Zone of skin (tissue), 1 donor: ENCODE measurements around the gene KBTBD8.

DNA sequence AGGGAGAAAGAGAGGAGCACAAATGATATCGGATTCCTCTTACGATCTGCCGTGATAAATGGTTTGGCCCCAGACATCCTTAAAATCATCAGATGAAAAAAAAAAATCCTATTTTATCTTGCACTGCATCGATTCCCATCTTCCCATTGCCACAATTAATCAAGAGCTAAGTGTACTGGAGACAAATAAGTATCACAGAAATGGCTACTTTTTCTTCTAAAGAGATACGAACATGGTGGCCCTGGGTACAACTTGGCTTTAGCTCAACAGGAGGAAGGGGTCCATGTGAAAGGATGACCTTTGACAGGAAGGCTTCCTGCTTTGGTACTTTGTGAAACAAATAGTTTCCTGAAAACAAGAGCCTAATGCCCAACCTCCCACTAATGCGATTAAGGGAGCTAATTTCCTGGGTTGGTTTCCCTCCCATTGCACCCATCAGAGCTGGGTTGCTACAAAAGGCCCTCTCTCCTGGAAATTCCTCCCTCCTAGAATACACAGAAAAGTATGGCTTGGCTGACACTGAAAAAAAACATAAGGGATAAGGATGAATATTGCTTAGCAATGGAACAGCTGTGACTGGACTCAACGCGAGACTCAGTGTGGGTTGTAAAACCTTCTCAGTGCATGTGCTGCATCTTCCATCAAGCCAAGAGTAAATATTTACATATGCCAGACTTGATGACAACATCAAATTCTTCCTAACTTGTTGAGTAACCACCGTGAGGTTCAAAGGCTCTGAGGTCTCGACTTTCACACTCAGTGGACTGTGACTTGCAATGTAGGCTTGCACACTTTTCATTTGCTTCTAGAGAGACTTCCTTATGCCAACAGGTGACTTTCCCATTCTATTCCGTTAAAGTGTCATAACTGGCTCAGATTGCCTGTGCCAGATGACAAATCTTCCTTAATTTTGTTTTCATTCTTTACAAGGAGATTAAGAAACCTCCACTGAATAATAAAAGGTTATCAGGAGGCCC is 60.2 kb downstream of the ADAMTS9 start:
- RRBS = no CpG with 5 or more reads among the region's 11 CpGs

DNA sequence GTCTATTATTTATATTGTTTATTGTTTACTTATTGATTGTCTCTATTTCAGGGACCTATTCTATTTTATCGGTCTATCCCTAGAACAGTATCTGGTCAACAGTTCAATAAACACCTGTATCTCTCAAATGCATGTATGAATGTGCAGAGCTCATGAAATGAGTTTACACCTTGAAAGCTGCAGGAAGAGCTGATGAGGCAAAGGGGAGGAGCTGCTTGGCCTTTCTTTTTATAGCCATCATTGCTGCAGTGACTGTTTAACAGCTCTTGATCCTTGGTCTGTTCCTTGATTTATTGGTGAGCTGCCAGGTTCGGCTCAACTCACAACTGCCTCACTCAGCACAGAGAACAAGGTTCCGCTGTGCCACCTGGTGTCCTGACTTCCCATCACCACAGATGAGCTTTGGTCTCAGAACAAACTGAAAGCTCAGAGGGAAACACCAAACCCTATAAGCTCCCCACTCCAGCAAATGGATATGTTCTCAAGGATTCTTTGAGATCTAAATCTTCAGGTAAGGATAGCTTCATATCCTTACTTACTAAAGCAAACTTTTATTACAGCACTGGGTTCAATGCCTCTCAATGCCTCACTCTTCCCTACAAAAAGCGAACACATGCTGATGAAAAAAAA is 626.1 kb downstream of the MAGI1 start:
- RRBS = no CpG with 5 or more reads among the region's 4 CpGs

- RRBS = no CpG with 5 or more reads among the region's 9 CpGs
Observed at GRCh38 chr3:65577684-65578289, 460.9 kb downstream of the MAGI1 start.

- RRBS = no CpG with 5 or more reads among the region's 3 CpGs
Observed at GRCh38 chr3:65625364-65625867, 413.3 kb downstream of the MAGI1 start.

- RRBS = 57% methylated on average over 2 of the region's 6 CpGs
Observed at GRCh38 chr3:65807121-65807643, 231.5 kb downstream of the MAGI1 start.

- RRBS = no CpG with 5 or more reads among the region's 8 CpGs
Observed at GRCh38 chr3:65924278-65924902, 114.3 kb downstream of the MAGI1 start.

- RRBS = no CpG with 5 or more reads among the region's 10 CpGs
Observed at GRCh38 chr3:66153417-66153853, 67.4 kb upstream of the SLC25A26 start.

GRCh38 chr3:66181742-66182324 is 39.0 kb upstream of the SLC25A26 start:
- RRBS = no CpG with 5 or more reads among the region's 9 CpGs

GRCh38 chr3:66194624-66194872 is 26.3 kb upstream of the SLC25A26 start:
- RRBS = no CpG with 5 or more reads among the region's 18 CpGs

GRCh38 chr3:66304221-66304652 is 83.4 kb downstream of the SLC25A26 start:
- RRBS = no CpG with 5 or more reads among the region's 5 CpGs

DNA sequence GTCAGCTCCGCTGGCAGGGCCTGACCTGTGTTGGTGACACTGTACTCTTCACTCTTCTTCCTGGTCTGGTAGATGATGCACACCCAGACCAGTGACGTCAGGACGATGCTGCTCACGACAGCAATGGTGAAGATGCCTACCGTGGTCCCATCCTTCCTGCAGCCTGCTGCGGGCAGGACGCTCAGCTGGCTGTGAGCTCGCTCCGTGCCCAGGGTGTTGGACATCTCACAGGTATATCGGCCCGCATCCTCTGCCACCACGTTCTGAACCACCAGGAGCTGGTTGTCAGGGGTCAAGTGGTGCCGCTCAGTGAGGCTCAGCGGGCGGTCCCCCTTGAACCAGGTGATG is 117.9 kb downstream of the LRIG1 start:
- RRBS = no CpG with 5 or more reads among the region's 15 CpGs

DNA sequence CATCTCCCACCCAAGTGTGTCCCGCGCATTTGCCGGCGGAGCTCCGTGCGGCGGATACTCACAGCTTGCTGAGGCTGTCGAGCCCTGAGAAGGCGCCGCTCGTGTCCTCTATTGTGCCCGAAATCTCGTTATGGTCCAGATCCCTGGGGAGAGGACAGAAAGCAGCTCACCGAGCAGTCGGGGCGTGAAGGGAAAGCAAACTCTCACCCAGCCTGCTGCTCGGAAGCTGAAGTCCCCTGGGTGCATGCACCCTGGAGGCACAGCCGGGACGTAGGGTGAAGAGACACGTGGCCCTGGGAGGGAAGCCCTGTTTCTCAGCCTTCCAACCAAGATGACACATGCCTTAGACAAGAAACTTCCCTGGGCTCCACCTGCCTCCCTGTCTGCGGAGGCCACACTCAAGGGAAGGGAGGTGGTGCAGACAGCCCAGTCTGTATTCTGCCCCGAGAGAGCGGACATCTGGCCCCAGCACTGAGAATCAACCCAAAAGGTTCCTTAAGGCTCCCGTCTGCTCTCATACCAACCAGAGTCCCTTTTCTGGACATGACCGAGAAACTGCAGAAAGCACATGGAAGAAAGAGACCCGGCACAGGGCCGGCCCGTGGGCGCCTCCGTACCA is 95.6 kb downstream of the LRIG1 start:
- RRBS = 35% methylated on average over 4 of the region's 30 CpGs

GRCh38 chr3:66418248-66419109 is 82.3 kb downstream of the LRIG1 start:
- RRBS = 69% methylated on average over 1 of the region's 20 CpGs

GRCh38 chr3:66425056-66425539 is 75.7 kb downstream of the LRIG1 start:
- RRBS = no CpG with 5 or more reads among the region's 6 CpGs

DNA sequence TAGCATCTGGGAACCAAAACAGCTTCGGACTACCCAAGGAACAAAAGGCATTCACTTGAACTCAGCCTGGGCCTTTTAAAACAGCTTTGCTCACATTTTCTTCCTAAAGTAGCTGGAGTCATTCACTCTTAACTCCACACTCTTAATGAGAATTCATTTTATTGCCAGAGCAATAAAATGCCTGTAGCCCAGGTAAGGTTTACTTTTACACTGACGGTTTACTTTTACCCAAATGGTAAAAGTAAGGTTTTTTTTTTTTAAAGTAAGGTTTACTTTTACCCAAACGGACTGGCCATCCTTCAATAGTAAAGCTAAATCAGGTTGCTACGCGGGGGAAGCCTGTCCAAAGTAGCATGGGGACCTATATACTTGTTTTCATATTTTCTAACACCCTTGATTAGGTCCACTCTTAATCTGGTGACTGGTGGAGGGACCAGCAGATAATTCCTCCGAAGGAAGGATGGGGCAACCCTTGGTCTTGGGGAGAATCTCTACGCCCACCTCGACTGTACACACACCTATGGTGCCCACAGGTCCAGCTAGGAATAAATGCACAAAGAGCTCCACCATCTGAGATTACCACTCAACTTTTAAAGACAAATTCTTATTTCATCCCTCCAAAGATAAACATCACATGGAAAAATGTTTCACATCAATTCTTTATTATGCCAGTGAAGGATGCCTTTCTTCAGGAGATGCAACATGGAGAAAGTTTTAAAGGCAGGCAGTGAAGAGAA is 55.6 kb downstream of the LRIG1 start:
- RRBS = no CpG with 5 or more reads among the region's 8 CpGs

GRCh38 chr3:66479018-66479535 is 21.7 kb downstream of the LRIG1 start:
- RRBS = no CpG with 5 or more reads among the region's 9 CpGs

DNA sequence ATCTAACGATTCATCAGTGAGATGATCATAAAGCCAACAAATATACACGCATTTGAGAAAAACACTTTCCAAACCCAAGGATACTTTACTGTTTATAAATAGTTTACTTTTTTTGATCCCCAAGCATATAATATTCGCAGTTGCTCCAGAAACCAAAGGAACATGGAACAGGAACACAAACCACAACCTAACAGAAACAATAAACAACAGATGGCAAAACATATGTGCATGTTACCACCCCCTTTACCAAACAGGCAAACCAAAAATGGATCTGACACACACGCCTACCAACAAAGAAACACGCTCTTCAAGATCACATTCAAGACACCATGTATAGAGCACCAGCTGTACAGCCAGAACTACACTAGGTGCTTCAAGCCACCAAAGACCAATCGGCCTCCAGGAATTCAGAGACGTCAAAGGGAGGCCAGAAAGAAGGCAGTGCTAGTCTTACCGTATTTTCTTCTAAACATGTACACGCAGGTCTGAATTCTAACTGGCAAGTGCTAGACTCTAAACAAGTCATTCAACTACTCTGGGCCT is 15.2 kb downstream of the LRIG1 start:
- RRBS = no CpG with 5 or more reads among the region's 9 CpGs

DNA sequence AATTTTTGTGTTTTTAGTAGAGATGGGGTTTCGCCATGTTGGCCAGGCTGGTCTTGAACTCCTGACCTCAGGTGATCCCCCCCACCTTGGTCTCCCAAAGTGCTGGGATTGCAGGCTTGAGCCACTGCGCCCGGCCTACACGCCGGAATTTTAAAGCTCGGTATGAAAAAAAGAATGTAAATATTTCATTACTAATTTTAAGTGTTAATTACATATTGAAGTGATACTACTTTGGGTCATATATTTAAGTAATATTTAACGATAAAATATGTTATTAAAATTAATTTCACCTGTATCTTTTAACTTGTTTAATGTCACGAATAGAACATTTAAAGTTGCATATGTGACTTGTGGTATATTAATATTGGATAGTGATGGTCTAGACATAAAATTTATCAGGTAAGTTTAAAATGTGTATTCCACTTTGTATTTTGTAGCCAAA is 45.5 kb upstream of the LRIG1 start:
- RRBS = no CpG with 5 or more reads among the region's 8 CpGs

DNA sequence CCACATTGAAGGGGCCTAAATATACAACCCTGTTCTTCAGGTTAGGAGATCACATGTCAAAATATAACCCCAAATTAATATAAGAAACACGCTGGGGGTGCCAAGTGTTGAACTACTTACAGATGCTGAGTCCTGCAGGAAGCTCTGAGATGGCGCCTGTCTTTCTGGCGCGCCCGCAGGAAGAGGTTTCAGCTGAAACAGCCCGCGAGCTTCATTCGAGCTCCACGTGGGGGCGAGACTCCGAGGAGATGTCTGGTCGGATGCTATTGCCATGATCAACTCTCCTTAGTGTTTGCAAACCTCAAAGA is 25.9 kb upstream of the KBTBD8 start:
- RRBS = no CpG with 5 or more reads among the region's 12 CpGs

DNA sequence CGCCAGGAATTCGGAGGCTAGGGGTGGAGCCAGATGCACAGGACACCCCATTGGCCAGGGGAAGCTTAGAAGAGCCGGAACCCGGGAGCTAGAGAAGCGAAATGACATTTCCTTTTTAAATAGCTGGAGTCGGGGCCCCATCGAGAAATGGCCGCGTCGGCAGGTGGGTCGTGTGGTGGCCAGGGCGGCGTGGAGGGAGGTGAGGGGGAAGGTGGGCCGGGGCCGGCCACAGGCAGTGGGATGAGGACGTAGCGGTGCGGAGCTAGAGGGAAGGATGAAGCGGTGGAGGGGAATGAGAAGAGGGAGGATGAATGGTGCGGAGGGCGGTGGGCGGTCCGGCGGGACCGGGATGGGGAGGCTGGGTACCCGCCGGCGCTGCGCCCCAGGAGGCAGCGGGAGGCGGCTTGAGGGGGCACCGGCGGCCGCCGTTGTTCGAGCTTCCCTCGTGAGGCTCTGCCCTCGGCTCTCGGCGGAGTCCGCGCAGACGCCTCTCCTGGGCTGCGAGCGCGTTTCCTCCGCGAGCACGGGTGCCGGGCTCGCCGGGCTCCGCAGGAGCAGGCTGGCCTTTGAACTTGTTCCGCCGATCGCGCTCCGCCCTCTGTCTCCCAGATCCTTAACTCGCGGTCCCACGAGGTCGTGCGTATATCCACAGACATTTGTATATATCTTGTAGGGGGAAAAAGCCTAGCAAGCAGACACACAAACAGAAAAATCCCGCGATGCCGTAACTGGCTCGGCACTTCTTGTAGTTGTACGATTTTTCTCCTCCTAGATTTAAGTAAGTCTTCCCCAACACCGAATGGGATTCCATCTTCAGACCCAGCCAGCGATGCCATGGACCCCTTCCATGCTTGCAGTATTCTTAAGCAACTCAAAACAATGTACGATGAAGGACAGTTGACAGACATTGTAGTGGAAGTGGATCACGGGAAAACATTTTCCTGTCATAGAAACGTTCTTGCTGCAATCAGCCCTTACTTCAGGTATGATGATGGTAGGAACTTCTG is at the start of gene KBTBD8:
Gene KBTBD8, plus strand, starts transcription at position 99 of the 1,007 bp plus-strand sequence.
- RRBS = 1% methylated on average over 25 of the region's 73 CpGs